SK-MEL-5 (cell line): ENCODE measurements around the gene TSC1.

RAMPAGE:
- cytosol, long total RNA, result no peak
- long total RNA, result no peak
- nucleus, long total RNA, result no peak
Observed at GRCh38 chr9:131732855-131733960, 6.7 kb downstream of the RAPGEF1 start.

RAMPAGE:
- cytosol, long total RNA, result no peak
- long total RNA, result no peak
- nucleus, long total RNA, result no peak
Observed at GRCh38 chr9:131734805-131735286, 5.0 kb downstream of the RAPGEF1 start.

DNA sequence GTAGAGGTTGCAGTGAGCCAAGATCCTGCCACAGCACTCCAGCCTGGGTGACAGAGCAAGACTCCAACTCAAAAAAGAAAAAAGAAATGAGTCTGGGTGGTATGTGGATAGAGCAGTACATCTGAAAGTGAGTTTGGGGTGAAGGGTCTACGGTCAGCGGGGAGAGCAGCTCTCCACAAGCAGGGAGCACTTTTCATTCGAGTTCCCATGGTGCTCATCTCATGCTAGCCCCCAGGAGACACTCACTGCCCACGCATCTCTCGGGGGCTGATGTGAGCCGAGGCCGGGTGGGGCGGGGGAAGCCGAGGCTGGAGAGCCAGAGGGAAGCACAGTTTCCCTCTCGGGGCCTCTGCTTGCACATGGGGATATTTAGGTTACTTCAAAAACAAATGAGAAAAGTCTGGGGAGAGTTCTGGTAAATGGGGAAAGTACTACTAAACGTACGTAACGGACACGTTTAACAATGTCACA, 34.1 kb upstream of the NTNG2 start:
RAMPAGE:
- cytosol, long total RNA, result no peak
- long total RNA, result no peak
- nucleus, long total RNA, result no peak

DNA sequence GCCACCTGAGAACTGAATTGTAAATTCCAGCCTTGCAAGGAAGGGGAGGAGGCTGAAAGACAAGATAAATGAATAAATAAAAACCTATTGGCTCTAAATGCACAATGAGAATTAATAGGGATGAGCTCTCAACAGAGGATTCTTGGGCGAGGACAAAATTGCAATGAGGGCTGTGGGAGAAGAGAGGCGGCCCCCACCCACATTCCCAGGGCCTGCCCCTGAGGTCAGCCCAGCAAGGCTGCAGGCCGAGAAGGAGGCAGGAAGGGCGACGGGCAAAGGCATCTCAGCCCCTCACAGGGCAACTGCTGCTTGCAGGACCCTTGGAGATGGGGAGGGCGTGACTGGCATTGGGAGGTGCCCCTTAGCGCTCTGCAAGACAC, 8.4 kb downstream of the NTNG2 start:
RAMPAGE:
- cytosol, long total RNA, result no peak
- long total RNA, result no peak
- nucleus, long total RNA, result no peak

GRCh38 chr9:132243296-132243865, 81.5 kb downstream of the NTNG2 start:
RAMPAGE:
- cytosol, long total RNA, result no peak
- long total RNA, result no peak
- nucleus, long total RNA, result no peak

GRCh38 chr9:132263441-132263977, 91.3 kb downstream of the SETX start:
RAMPAGE:
- cytosol, long total RNA, result no peak
- long total RNA, result no peak
- nucleus, long total RNA, result no peak

GRCh38 chr9:132318060-132318889, 36.5 kb downstream of the SETX start:
RAMPAGE:
- cytosol, long total RNA, result no peak
- long total RNA, result no peak
- nucleus, long total RNA, result no peak

GRCh38 chr9:132662370-132662805, 7.4 kb downstream of the DDX31 start:
RAMPAGE:
- cytosol, long total RNA, result no peak
- long total RNA, result no peak
- nucleus, long total RNA, result no peak

DNA sequence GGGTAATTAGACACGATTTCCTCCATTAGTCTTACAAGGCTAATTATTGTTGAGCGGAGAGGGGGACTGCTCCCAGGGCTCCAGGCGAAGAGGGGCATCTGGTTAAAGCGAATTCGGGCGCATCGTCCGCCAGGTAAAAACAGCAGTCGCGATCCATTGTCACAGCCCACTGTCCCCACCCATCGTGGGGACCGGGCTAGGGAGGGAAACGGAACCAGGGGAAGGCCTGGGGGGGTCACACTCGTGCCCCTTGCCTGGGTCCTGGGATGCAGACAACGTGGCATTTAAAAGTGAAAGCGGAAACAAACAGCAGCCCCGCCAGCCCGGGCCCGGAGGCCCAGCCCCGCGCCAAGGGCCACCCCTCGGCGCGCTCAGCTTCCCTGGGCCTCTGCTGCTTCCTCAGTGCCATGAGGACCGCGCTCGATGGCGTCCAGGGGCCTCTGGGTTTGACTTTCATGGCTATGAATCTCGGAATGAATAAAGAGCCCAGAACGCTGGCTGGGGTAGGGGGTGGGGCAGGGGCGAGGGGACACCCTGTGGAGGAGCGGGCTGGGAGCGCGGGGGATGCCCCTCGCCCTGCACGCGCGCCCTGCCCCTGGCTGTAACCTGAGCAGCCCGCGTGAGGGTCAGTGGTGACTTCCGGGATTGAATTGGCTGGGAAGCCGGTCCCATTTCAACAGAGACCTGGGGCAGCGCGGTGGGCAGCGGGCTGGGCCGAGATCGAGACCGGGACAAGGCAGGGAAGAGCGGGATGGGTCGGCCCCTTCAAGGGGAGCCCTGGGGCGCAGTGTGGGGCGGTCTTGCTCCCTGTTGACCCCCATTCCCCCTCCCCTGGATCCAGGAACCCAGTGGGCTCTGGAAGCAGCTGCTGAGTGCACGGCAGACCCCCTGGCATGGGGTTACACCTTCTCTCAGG, 99.9 kb downstream of the GTF3C4 start:
RAMPAGE:
- cytosol, long total RNA, result no peak
- long total RNA, result no peak
- nucleus, long total RNA, result no peak

DNA sequence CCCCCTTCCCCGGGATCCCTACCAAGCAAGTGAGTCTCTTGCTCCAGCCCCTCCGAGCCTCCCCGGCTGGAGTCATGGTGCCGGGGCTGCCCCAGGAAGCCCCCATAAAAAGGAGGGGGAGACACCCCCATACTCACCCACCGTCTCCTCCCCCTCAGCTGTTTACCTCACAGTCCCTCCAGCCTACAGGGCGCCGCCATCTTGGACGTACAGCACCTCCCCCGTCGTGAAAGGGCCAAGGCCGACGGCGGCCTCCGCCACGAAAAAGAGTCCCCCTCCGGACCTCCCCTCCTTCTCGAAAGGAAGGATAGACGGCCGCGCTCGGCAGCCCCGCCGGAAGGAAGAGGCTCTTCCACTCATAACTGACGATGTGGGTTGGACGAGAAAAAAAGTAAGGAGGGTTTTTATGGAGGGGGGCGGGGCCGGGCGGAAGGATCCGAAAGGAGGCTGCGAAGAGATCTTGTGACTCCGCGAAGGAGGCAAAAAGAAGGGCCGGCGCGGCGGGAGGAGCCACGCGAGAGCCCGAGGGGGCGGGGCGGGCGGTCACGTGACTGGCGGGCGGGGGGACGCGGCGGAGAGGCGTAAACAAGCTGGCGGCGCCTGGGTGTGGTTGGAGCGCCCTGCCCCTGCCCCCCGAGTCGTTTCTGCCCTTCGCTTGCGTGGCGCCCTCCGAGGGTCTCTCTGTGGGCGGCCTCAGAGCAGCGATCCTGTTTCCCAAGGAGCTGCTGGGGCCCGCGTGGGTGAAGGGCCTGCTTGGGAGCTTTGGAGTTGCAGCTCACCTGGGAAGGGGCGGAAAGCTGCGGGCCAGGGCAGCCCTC, at the start of gene TSC1:
TSC1 (minus strand) TSS at position 211 of the 818 bp plus-strand sequence.
RAMPAGE:
- cytosol, long total RNA, result start-site peak on the minus strand centred at position 214 of the sequence, 32 bp wide, 177 and 119 reads in 2 replicates
- long total RNA, result start-site peak on the minus strand centred at position 216 of the sequence, 27 bp wide, 128 and 139 reads in 2 replicates
- nucleus, long total RNA, result no peak

GRCh38 chr9:132946503-132947168, 2.2 kb upstream of the TSC1 start:
RAMPAGE:
- cytosol, long total RNA, result no peak
- long total RNA, result no peak
- nucleus, long total RNA, result no peak

GRCh38 chr9:133105628-133106129, 15.4 kb downstream of the RALGDS start:
RAMPAGE:
- cytosol, long total RNA, result no peak
- long total RNA, result no peak
- nucleus, long total RNA, result no peak

RAMPAGE:
- cytosol, long total RNA, result no peak
- long total RNA, result no peak
- nucleus, long total RNA, result no peak
Observed at GRCh38 chr9:133114447-133115362, 6.3 kb downstream of the RALGDS start.

GRCh38 chr9:133118798-133119558, 2.1 kb downstream of the RALGDS start:
RAMPAGE:
- cytosol, long total RNA, result no peak
- long total RNA, result no peak
- nucleus, long total RNA, result no peak

DNA sequence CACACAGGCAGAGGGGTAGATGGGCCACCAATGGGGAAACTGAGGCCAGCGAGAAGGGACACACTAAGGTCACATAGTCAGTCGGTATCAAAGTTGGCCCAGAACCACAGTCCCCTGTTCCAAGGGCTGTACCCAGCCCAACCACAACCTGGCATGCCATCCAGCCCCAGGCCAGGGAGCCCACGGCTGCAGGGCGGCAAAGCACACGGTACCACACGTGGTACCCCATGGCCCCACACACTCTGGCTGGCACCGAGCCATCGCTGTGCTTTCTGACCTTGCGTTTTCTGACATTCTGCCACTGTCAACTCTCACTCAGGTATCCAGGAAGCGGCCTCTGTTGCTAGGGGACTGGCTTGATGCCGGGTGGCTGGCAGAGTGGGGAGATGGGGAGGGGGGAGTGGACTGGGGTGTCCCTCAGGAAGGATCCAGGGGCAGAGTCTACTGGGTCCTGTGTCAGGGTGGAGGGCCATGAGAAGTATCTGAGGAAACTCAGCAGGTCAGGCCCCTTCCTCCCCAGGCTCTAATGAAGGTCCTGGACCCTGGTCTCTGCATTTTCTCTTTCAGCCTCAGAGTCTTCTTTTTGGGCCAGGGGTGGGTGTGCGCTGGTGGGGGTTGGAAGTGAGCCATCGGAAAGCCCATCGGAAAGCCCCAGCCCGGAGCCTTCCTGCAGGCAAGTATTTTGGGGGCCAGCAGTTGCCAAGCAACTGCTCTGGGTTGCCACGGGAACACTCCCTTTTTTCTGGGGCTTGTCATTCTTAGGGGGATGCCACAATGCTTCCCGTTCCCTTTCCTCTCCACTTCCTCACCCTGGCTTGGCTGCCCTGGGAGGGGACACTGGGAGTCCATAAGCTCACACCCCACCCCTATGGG, 21.0 kb upstream of the RALGDS start:
RAMPAGE:
- cytosol, long total RNA, result no peak
- long total RNA, result no peak
- nucleus, long total RNA, result no peak

DNA sequence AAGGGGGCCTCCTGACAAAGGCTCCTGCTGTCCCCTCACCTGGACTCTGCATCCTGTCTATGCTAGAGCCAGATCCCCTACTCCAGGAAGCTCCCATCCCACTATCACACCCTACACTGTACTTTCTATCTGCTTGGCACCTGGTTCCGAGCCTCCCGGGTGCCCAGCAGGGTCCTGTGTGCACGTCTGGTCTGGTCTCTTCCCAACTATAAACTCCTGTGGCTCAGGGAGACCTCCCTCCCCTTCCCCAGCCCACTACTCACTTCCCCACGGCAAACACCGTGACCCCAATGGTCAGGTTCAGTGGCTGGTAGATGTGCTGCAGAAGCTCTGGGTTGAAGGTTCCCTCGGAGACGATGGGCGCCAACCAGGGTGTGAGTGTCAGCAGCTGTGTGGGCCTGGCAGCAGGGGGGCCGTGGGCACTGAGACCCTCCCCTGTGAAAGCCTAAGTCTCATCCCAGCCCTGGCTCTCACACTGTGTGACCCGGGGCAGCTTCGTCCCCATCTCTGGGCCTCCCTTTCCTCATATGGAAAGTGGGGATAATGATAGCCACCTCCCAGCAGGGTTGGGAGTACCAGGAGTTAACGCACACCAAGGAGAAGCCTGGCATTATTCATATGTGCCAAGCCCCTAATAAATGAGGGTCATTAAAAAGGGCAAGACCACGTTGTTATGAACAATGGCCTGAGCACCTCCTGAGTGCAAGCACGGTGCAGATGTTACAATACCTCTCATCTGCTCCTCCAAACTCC, 8.6 kb downstream of the GBGT1 start:
RAMPAGE:
- cytosol, long total RNA, result no peak
- long total RNA, result no peak
- nucleus, long total RNA, result no peak

GRCh38 chr9:133223177-133223702, 14.2 kb upstream of the OBP2B start:
RAMPAGE:
- cytosol, long total RNA, result no peak
- long total RNA, result no peak
- nucleus, long total RNA, result no peak

DNA sequence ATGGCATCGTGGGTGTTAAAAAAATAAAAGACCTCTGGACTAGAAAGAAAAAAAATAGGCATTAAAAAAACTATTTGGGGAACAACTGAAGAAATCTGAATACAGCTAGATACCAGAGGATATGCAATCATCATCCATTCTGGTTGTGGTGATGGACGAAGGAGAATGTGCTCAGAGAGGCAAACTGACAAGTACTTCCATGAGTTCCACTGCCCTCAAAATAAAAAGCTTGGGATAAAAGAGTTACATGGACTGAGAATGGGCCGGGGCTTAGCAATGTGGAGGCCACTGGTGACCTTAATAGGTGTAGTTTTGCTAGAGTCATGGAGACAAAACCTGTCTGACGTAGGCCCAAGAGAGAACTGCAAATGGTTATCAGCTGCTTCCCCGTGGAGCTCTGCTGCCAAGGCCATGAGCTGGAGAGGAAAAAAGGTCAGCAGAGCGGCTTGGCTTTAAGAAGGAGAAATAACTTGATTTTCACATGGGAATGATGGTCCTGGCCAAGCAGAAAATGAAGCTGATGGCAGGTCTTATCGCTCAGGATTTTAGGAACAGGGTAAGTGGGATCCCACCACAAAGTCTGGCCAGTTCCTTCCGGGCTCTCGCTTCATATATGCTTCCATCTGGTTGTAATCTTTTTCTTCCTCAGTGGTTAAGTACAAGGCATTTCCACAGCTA, 3.6 kb upstream of the SURF6 start:
RAMPAGE:
- cytosol, long total RNA, result no peak
- long total RNA, result no peak
- nucleus, long total RNA, result no peak

GRCh38 chr9:133369857-133370303, 6.0 kb downstream of the SURF4 start:
RAMPAGE:
- cytosol, long total RNA, result no peak
- long total RNA, result no peak
- nucleus, long total RNA, result no peak

RAMPAGE:
- cytosol, long total RNA, result no peak
- long total RNA, result no peak
- nucleus, long total RNA, result no peak
Observed at GRCh38 chr9:133514425-133514891, 10.3 kb downstream of the MYMK start.